ENCODE results near the gene DYNLL2.

GRCh38 chr17:57541795-57542386 is 203.2 kb downstream of the CCDC182 start:
- PRO-cap, 3 experiments = no peak in any of the 3 experiments

- PRO-cap, 3 experiments = no peak in any of the 3 experiments
Measured at GRCh38 chr17:57551896-57552955, 192.9 kb downstream of the CCDC182 start.

DNA sequence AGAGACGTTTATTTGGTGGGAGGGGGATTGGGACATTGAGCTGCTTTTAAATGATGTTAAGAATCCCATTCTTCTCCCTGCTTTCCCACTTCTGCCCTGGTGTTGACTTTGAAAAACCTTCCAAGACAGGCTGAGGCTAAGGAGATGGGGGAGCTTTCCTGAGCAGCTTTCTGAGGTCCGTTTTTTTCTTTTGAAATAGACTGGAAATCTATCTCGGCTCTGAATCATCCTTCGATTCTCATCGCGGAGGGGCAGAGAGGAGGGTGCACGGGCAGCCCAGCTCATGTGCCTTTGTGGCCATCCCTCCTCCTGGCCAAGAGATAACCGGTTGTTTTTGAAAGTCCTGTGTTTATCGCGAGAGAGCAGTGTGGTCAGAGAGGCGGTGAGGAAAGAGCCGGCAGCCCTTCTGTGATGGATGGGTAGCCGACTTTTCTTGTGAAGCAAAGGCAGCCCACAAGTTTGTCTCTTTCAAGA is 191.6 kb downstream of the CCDC182 start:
- PRO-cap, 3 experiments = no peak in any of the 3 experiments

DNA sequence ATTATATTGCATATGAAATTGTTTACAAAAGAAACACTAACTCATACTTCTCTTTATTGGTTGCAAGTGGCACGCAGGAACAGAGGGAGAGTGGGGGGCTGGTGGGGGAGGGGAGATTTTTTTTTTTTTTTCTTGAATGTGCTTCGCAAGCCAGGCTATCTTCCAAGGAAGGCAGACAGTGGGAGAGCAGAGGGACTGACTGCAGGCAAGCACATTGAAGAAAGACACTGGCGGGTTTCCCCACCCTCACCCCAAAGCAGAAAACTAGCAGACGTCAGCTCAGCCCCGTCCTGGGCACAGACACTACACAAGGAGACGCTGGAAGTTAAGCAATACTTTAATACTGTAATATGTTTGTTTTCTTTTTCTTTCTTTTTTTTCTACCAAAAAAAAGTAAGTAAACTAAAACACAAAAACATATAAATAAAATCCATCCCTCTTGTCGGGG is 61.5 kb downstream of the CCDC182 start:
- PRO-cap, 3 experiments = no peak in any of the 3 experiments

DNA sequence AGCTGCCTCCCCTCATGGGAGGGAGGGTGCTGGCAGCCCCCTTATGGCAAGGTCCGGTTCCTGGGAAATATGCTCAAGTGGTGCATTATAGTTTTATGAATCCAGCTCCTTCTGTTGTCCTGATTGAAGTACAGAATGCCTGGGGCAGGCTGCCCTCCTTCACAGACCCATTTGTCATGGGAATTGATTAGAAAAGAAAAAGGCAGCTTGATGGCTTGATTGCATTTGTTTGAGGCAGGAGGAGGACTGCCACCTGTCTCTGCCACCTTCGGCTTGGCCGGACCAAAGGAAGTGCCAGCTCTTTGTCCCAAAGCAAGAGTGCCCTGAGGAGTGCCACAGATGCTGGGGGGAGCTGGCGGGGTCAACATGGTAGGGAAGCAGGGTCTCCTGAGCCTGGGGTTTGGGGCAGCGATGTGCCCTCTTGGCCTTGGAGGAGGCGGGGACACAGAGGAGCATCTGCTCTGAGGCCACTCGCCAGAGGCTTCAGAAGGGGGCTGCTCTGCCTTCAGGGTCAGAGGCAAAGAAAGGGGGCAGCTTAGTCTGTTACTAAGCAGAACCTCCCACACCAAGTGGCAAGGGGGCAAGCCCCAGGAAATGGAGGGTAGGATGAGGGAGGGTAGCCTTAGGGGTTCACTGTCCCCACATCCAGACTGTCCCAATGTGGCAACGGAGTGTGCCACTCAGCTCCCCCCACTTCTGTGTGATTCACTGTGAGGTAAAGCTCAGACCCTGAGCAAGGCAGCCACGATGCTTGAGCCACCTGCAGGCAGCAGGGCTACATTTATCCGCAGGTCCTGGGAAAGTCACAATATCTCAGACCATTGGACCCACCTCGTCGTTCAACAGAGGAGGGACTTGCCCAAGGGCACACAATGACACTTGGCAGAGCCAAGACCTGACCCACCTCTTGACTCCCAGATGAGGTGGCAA is 18.3 kb downstream of the CCDC182 start:
- PRO-cap, 3 experiments = no peak in any of the 3 experiments

GRCh38 chr17:57867908-57868417 is 18.1 kb upstream of the MRPS23 start:
- PRO-cap, 3 experiments = peak in 1 of 3 experiments; most common plus-strand start chr17:57868277 (in 1); most common minus-strand start chr17:57868156 (in 1)

DNA sequence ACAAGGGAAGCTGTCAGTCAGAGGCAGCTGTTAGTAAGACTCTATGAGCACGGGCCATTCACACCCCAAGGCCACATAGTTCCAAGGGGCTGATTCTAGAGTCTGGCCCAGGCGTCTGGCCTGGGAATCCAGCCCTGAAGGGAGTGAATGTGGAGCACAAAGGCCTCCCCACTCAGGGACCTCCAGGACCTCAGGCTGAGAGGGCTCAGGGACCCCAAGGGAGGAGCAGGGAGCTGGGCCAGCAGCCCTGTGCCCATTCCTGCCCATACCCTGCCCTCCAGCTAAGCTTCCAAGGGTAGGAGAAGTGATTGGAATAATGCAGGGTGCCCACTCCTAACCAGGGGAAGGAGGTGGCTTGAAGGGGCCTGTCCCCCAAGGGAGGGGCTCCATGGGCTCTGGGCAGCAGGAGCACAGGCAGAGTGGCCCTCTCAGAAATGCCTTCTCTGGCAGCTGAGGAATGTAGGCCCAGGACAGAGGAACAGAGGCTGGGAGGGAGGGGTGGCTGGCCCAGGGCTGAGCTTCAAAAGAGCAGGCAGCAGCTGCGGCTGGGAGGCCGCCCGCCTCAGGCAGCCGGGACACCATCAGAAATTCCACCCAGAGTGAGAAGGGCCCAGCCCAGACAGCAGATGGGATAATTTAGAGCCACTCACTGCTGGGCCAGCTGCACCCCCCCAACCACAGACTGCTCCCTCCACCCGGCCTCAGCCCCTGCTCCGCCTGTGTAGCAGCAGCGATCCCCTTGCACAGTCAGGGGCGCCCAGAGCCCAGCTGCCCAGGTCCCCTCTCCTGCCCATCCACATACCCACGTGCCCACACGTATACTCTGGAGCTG is 49.0 kb upstream of the MRPS23 start:
- PRO-cap, 3 experiments = peak in 1 of 3 experiments; most common plus-strand start position 531 of the sequence (in 1); most common minus-strand start position 445 of the sequence (in 1)

DNA sequence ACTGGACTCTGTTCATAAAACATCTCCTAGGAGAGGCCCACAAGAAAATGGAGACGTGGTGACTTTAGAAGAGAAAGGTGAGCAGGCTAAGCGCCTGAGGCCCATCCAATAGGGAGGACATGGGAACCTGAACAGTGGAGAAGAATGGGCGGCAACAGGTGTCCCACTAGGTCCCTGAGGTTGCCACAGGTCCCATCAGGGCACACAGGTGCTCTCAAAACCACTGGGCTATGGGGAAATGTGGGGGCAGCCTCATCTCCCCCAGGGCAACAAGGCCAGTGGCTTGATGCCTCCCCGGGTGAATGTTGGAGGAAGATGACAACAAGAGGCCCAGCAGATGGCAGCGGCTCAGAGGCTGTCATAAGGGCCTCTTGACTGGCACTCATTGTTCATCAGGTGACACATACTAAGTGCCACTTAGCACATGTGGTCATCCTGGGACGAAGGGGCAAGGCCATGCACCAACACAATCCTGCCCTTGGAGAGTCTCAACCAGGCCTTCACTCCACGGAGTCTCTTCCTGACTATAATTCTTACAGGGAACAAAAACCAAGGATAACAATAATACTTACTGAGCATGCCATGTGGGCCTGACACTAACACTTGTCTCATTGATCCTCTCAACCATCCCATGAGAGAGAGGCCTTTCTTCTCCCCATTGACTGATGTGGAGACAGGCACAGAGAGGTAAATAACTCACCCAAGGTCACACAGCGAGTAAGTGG is 38.1 kb downstream of the CUEDC1 start:
- PRO-cap, 3 experiments = no peak in any of the 3 experiments

DNA sequence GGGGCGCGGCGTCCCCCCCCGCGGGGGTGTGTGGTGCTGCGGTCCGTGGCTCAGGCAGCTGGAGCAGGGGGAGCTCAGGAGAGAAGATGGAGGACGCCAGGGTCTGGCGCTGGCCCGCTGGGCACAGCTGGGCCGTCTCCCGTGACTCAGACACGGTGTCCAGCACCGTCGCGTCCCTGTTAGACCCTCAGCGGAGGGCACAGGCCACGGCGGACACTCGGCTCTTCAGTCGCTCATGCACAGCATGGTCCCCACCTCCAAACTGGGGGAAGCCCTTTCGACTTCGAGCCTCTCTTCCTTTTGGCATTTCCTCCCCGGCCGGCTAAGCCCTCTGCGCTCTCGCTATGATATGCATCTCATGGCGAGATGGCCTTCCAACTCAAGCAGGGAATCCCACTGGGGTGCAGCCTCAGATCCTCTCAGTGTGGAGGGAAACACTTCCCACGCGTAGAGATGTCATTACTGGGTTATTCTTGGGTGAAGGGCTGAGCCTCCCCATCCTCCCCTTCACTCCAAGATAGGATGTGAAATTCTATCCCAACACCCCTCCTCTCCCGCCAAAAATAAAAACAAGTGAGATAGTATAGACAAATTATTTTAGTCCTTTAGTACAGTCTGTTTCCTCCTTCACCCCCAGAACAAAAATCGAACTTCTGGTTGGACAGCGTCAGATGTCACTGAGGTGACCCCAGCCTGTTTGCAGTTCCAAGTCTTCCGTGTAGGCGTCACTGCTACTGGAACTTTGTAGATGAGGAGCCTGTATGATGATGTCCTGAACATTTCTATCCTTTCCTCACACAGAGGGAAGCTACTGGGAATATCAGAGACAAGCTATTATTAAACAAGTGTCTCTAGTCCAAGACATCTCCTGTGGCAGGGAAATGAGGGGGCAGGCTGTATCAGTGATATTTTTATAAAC is 664 bp upstream of the VEZF1 start:
- PRO-cap, 3 experiments = peak in 3 of 3 experiments; most common plus-strand start position 57 of the sequence (in 2); most common minus-strand start position 264 of the sequence (in 1)

DNA sequence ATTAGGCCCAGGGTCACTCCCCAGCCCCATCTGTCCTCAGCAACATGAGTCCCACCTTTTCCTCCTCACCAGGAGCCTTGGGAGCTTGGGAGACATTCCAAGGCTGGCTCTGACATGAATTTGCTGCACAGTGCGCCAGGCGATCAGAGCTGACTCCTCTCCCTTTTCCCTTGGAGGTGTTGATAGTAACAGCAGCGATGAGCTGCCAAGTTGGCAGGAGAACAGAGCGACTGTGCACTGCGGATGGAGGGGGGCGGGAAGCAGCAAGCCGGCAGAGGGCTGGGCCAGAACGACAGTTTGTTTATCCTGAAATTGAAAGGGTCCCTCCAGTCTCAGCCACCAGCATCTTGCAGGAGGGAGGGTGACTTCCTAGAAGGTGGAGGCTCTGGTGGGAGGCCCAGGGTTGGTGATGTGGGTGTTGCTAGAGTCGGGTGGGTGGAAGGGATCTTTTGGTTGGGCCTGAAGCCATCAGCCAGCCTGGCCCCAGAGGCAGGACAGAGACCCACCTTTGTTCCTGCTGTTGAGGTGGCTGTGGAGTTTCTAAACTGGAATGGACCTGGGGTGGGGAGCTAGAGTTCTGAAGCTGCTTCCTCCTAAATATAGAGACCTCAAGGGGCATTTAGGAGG is 22.5 kb upstream of the DYNLL2 start:
- PRO-cap, 3 experiments = no peak in any of the 3 experiments

GRCh38 chr17:58081701-58082220 is 1.5 kb upstream of the DYNLL2 start:
- PRO-cap, 3 experiments = no peak in any of the 3 experiments

DNA sequence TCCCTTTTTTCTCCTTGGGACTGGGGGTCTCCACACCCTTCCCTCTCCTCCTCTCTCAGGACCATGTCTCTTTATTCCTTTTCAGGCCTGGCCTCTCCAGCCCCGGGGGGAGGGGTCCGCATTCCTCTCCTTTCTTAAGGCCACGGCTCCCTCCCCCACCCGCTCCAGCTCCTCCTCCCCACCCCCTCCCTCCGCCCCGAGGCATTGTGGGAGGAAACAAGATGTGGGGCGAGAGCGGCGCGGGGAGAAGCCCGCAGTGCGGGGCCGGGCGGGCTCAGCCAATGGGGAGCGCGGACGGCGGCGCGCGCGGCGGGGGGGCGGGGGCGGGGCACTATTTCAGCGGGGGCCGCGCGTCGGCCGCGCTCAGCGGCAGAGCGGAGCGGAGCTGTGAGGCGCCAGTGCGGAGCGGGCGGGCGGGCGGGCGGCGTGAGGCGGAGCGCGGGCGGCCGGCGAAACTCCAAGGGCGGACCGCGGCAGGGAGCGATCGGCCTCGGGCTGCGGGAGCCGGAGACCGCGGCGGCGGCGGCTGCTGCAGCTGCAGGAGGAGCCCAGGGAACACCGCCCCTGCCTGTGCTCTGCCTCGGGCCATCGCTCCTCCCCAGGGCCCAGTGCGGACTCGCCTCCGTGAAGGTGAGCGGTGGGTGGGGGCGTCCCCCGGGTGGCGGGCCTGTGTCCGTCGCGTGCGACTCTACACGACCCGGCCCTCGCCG is at the start of gene DYNLL2:
TSS of gene DYNLL2 (plus strand) at position 366 of the 710 bp plus-strand sequence.
- PRO-cap, 3 experiments = peak in 3 of 3 experiments; most common plus-strand start position 366 of the sequence (in 3); most common minus-strand start position 164 of the sequence (in 1)

GRCh38 chr17:58219842-58220271 is 802 bp upstream of the MKS1 start:
- PRO-cap, 3 experiments = peak in 1 of 3 experiments; most common minus-strand start chr17:58219997 (in 1)

GRCh38 chr17:58249302-58250113 is 11.1 kb downstream of the LPO start:
- PRO-cap, 3 experiments = no peak in any of the 3 experiments

- PRO-cap, 3 experiments = no peak in any of the 3 experiments
Measured at GRCh38 chr17:58308493-58308864, 20.1 kb downstream of the TSPOAP1 start.

GRCh38 chr17:58310346-58311090 is 18.1 kb downstream of the TSPOAP1 start:
- PRO-cap, 3 experiments = no peak in any of the 3 experiments

DNA sequence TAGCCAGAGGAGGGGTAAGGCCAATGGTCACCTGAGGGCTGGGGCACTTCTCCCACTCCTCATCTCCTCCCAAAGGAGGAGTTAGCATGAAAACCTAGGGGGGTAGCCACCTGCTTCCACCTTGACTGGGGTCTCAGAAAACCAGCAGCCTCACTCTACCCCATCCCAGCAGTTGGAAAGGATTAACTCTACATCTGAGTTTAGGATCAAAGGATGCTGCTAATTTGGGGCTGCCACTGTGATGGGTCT is 3.0 kb downstream of the TSPOAP1 start:
- PRO-cap, 3 experiments = no peak in any of the 3 experiments

GRCh38 chr17:58338590-58339387 is 10.2 kb upstream of the TSPOAP1 start:
- PRO-cap, 3 experiments = peak in 3 of 3 experiments; most common plus-strand start chr17:58339163 (in 3); most common minus-strand start chr17:58339202 (in 1)

- PRO-cap, 3 experiments = no peak in any of the 3 experiments
Measured at GRCh38 chr17:58344850-58345496, 7.0 kb downstream of the SUPT4H1 start.

DNA sequence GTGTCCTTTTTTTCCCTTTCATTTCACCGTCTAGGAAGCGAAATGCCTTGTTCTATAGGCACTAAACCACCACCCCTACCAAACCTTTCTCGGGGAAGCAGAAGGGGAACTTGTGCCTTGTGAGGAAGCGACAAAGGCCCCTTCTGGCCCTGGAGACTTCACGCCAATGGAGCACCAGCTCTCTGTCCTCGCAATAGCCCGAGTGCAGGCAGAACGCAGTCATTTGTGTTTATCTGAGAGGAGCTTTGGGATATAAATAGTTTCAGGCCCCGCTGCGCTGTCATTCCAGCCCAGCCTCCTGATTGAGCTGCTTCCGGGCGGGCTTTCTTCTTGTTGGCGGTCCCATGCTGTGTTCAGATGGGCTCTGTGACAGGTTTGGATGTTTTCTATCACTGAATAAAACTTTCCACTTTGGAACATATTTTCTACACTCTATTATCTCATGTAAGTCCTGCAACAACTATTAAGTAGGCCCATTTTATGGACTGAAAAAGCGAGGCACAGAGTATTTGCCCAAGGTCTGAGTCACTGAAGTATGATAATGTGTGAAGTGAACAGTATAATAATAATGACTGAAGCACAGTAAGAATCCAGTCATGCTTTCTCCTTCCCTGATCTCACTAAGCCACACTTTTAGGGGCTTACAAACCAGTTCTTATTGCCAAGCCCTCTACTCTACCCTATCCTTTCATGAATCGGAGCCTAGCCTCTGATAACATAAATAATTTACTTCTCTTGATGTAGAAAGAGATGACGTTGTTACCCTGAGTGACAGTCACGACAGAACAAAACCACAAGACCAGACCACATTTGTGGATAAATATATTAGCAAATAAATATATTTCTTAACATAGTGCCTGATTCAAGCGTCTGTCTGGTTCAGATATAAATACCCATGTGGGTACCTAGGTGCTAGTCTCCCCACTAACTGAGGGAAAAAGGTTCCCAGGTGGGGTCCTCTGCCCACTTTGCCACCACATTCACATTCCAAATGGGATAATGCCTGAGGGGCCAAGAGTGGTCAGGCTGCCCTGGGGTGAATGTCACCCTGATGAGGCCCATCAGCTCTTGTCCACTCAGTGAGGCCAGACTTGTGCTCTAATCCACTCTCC is 1.2 kb upstream of the SUPT4H1 start:
- PRO-cap, 3 experiments = peak in 3 of 3 experiments; most common plus-strand start position 280 of the sequence (in 1); most common minus-strand start position 204 of the sequence (in 3)